Cerebellum (tissue), 5 donors: ENCODE measurements around a stretch of chr17.

GRCh38 chr17:245192-245813 lies 63.9 kb upstream of the DOC2B start:
- PRO-cap, 3 experiments: no peak in any of the 3 experiments
- RAMPAGE, long total RNA: no peak

- PRO-cap, 3 experiments: no peak in any of the 3 experiments
- RAMPAGE, long total RNA: no peak
These were observed 31.5 kb downstream of the RPH3AL start for GRCh38 chr17:320910-321704.

DNA sequence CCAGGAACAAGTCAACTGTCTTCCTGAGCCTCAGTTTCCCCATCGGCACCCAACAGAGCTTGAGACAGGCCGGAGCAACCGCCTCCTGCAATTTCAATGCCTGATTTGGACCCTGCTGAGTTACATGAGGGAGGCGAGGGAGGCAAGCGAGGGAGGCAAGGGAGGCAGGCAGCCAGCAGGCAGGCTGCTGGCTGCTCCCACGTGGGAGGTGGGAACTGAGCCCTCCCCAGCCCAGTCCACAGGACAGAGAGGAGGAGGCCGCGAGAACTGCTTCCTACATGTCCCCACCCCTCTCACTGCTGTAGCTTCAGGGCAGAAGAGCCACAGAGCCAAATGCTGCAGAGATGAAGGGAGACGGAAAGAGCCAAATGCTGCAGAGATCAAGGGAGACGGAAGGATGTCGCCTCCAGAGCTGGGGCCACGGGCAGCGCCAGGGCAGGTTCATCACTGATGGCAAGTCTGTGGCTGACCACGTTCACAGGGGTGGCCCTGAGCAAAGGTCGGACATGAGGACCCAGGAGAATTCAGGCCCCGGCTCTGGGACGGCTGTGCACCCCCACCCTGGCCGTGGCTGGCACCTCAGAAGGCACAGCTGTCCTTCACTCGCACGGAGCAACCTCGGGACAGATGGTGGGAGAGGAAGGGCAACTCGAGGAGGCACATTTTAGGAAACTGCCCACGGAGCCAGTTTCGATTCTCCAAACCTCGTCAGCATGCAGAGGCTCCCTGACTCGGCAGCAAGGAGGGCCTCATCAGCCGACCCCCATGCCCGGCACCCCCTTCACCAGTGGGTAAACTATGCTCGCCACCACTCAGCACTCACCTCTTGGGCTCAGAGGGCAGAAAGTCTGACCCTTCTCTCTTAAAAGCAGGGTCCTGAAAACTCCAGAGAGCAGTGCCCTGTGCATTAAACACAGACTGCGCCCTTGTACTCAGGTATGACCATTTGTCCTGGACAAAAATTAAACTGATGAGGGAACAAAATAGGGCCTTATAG lies 21.4 kb downstream of the RPH3AL start:
- PRO-cap, 3 experiments: peak in 3 of 3 experiments; most common plus-strand start position 332 of the sequence (in 2); most common minus-strand start position 107 of the sequence (in 1)
- RAMPAGE, long total RNA: no peak

GRCh38 chr17:333547-334624 lies 18.7 kb downstream of the RPH3AL start:
- PRO-cap, 3 experiments: peak in 3 of 3 experiments; most common plus-strand start chr17:334157 (in 2); most common minus-strand start chr17:334044 (in 2)
- RAMPAGE, long total RNA: no peak

DNA sequence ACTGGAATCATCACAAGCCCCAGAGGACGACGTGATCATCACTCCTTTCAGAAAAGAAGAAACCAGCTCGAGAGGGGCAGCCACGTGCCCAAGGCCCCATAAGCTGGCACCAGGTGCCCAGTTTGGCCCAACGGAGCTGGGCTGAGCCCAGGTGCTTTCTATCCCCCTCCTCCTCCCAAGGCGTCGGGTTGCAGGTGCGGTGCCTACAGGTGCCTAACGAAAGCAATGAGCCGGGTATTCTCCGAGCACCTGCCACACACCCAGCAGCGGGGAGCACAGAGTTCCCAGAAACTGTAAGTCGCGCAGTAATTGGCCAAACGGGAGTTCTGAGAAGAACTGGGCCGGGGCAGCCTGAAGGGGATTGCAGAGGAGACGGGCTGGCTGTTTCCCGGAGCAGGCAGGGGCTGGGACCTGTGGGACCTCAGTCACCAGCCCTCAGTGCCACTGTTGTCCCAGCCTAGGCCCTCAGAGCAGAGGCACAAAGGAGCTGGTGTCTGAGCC lies 13.0 kb downstream of the RPH3AL start:
- PRO-cap, 3 experiments: no peak in any of the 3 experiments
- RAMPAGE, long total RNA: no peak

DNA sequence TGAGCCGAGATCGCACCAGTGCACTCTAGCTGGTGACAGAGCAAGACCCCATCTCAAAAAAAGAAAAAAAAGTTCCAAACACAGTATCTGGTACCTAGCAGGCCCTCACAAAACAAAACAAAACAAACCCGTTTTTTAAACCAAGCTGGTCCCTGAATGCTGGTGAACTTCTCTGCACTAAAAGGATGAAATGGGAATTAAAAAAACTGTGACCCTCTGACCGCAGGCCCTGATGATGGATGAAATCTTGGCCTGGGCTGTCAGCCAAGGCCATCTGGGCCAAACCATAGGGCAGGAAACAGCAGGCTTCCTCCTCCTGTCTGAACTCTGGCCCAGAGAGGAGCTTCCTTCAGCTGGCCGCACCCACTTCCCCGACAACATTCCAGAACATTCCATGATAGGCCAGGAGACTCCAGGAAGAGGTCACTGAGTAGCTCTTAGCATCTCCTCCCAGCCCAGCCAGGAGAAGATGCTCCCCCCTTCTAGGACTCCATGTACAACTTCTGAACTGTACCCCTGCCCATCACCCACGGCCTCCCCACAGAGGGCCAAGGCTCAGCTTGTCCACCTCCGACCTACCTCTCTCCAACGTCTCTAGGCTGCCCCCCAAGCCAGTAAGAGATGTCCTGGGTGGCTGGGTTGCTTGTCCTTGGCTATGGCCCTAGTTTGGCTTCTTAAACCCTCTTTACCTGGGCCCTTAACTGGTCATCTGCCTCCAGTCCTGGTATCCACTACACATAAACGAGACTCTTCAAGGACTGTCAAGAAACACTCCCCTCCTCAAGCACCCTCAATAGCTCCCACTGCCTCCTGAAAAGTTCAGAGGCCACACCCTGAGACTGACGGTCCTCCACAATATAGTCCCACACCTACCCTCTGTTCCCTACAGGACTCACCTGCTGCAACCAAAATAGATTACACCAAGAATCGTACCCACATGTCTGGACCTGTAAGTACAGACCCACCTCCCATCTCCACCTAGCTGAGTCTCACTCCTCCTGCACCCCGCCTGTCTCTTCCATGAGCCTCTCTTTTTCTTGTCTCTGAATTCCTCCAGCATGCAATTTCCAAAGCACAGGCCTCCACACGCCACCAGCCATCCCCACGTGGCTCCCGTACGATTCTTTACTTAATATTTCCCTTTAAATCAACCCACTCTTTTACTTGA lies 1.7 kb downstream of the RPH3AL start:
- PRO-cap, 3 experiments: no peak in any of the 3 experiments
- RAMPAGE, long total RNA: no peak

DNA sequence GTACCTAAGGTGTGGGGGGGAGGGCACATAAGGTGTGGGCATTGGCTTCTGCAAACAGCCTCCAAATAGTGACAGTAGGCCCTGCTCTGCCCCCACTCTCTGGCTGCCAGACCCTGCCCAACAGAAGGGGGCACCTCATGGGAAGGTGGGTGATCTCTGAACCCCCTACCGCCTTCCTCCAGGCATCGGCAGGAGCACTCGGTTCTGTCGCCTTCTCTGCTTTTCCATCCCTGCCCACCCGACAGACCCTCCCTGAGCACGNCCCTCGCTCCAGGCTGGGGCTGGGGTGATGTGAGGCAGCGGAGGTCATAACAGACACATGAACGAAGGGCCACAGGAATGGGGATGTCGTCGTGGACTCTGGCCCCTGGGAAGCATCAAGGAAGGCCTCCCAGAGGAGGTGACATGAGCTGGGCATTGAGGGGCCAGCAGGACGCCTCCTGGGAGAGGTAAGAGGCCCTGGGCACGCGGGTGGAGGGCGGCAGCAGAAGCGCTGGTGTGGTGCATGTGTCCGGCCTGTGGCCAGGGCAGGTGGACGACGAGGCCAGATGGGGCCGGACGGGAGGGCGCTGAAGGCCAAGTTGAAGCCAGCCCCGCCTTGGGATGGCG lies 79.1 kb downstream of the C17orf97 start:
- PRO-cap, 3 experiments: no peak in any of the 3 experiments
- RAMPAGE, long total RNA: no peak

DNA sequence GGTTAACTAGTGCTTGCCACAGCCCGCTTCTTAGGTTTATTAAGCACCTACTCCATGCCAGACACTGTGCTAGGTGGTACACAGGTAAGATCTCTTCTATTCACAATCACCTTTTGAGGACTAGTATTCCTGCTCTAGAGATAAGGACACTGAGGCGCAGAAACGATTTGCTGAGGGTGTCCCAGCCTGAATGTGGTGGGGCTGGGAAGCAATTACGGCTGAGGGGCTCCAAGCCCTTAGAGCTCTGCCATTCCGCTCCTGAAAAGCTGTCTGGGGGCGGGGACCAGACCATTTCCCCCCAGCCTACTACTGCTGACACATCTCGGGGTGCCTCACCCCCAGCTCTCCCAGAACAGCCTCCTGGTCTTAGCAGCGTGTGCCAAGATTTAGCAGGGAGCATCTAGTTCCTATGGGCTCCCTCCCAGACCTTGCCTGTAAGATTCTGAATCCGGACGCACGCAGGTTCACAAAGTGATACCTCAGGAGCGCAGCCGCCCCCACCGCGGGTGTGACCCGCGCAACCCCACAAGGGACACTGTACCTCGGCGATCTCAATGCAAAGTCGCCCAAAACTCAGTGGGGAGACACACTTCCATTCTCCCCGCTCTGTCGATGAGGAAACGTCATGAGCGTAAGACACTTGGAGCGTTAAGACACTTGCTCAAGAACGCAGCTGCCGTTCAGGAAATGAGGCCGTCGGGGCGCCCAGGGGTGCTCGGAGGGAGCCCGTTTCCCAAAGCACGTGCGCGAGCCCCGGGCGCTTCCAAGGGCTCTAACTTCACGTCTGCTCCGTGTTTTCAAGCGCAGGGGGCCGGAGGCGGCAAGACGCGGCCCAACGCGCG lies 733 bp downstream of the GEMIN4 start:
- PRO-cap, 3 experiments: no peak in any of the 3 experiments
- RAMPAGE, long total RNA: no peak

DNA sequence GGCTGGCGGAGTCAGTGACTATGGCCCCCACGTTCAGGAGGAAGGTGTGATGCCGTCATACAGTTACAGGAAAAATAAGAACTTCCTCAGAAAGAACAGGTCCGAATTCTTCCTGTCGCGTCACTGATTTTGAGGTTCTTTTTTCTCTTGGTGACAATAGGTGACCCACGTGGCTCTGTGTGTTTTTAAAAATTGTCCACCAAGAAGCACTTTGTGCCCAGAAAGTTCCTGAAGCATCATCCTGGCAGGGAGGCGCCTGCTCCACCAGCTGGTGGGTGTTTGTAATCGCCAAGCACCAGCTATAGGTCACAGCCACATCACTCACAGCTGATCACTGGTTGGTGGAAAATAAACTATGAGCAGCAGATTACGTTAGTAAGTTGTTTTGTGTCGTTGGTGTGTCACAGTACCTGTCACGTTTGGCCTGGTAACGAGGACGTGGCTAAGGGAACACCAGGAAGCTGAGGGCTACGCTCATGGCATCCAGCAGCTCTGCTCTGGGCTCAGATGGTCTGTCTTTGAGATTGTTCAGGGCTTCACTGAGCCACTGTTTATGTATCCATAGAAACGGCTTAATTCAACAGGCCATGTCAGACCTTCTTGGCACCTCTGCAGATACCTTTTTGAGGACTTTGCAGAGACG lies 10.1 kb downstream of the MRM3 start:
- PRO-cap, 3 experiments: no peak in any of the 3 experiments
- RAMPAGE, long total RNA: no peak

DNA sequence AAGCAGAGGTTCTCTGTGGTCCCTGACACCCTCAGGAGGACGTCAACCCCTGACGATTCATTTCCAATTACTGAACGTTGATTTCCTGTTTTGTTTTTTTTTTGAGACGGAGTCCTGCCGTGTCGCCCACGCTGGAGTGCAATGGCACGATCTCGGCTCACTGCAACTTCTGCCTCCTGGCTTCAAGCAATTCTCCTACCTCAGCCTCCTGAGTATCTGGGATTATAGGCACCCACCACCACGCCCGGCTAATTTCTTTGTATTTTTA lies 65.8 kb downstream of the MRM3 start:
- PRO-cap, 3 experiments: no peak in any of the 3 experiments
- RAMPAGE, long total RNA: no peak

GRCh38 chr17:921019-921532 lies 58.5 kb downstream of the NXN start:
- PRO-cap, 3 experiments: no peak in any of the 3 experiments
- RAMPAGE, long total RNA: no peak

- PRO-cap, 3 experiments: no peak in any of the 3 experiments
- RAMPAGE, long total RNA: no peak
These were observed 69.1 kb downstream of the ABR start for GRCh38 chr17:1110581-1111222.

GRCh38 chr17:1404786-1405145 lies 4.7 kb upstream of the YWHAE start:
- PRO-cap, 3 experiments: no peak in any of the 3 experiments
- RAMPAGE, long total RNA: no peak

DNA sequence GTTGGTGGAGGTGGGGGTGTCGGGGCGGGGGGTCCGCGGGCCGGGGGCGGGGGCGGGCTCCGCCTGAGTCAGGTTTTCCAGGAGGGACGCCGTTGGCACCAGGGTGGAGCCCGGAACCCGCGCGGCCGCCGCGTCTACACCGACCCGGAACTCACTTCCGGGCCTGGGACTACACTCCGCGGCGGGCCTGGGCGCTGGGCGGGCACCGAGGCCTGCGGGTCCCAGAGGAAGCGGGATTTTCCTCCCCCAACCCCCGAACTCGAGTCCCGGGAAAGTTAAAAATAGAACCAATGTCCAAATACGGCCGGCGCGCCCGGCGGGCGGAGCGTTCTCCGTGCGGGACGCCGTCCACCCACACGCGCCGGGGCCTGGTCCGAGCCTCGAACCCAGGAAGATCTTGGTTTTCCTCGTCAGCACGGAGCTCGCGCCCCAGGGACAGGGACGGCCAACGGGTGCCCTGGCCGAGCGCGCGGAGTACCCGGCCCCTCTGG lies 6.5 kb downstream of the MYO1C start:
- PRO-cap, 3 experiments: peak in 2 of 3 experiments; most common plus-strand start position 174 of the sequence (in 2)
- RAMPAGE, long total RNA: no peak

DNA sequence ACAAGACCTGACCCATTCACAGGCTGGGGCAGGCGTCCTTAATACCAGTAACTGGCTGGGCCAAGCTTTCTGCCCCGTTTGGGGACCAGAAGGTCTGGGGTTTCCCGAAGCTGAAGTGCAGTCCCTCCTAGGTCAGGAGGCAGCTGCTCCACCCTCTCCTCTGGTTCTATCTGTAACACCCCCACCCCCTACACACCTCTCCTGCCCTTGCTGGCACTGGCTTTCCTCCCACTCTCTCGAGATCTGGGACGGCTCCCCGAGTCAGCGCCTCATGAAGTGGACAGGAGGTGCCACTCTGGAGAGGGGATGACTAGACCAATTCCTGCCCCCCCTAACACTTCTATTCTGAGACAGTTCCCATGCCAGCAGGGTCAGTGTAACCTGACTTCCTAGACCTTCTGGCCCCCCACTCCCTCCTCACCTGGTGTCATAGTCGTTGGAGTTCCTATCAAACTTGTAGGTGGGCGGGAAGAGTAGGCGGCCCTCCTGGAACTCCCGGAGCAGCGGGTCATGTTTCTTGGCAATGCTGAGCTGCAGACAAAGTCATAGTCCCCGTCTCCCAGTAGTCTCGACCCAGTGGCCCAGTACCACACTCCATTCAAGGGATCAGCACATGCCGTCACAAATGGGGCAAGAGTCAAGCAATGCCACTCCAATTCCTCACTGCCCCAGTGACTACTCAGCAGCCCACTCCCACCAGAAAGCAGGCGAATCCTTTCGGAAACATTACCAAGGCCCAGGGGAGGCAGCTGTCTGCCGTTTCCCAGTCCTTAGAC lies 9.7 kb downstream of the INPP5K start:
- PRO-cap, 3 experiments: no peak in any of the 3 experiments
- RAMPAGE, long total RNA: no peak

DNA sequence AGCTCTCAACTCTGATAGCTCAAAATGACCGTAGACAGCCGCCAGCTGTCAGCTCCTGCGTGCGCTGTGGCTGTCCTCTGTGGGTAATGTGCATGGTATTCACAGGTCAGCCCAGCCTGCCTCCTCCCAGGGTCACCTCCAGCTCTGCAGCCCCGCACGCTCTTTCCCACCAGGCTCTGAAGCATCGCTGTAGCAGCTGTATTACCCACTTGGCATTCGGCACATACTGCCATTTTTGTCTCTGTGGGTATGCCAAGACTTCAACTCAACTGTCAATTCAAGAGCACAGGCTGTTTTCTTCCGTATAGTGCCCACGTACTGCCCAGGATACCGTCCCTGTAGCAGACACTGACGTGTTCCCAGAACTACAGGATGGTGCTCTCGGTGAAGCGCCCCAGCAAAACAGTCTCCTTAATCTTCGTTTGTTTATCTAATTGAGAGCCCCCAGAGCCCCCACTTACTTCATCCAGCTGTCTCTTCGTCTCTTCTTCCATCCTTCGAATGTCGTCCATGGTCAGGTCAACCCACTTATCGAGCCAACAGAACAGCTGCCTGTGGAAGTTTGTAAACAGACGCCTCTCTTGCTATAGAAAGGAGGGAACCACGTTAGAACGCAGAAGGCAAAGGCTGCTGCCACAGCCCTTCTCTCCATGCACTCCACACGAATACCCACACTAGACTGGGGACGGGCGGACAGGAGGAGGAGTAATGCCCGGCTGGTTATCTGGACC lies 17.4 kb upstream of the INPP5K start:
- PRO-cap, 3 experiments: no peak in any of the 3 experiments
- RAMPAGE, long total RNA: no peak

DNA sequence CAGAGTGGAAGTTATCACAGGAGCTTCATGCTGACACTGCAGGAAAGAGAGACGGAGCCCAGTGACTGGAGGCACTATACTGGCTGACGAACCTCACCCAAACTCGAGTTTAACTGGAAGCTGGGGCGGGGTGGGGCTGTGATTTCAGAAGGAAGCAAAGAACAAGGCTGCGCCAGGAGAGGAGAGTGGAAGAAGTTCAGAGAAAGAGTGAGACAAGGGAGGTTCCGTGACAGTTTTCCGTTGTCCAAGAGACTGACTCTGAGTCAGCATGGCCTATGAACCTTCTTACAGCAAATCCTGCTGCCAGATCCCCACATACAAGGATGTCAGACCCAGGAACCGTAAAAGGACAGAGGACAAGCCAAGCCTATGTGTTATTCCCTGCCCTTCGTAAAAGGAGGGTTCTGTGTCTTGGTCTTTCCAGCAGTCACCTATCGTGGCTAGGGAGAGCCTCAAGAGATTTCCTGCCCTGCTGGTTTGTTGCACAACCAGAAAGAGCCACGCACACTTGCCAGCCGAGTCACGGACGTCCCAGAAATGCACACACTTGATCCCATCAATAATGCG lies 5.1 kb downstream of the PITPNA start:
- PRO-cap, 3 experiments: no peak in any of the 3 experiments
- RAMPAGE, long total RNA: no peak

GRCh38 chr17:1558369-1559125 lies 4.0 kb downstream of the PITPNA start:
- PRO-cap, 3 experiments: no peak in any of the 3 experiments
- RAMPAGE, long total RNA: no peak

DNA sequence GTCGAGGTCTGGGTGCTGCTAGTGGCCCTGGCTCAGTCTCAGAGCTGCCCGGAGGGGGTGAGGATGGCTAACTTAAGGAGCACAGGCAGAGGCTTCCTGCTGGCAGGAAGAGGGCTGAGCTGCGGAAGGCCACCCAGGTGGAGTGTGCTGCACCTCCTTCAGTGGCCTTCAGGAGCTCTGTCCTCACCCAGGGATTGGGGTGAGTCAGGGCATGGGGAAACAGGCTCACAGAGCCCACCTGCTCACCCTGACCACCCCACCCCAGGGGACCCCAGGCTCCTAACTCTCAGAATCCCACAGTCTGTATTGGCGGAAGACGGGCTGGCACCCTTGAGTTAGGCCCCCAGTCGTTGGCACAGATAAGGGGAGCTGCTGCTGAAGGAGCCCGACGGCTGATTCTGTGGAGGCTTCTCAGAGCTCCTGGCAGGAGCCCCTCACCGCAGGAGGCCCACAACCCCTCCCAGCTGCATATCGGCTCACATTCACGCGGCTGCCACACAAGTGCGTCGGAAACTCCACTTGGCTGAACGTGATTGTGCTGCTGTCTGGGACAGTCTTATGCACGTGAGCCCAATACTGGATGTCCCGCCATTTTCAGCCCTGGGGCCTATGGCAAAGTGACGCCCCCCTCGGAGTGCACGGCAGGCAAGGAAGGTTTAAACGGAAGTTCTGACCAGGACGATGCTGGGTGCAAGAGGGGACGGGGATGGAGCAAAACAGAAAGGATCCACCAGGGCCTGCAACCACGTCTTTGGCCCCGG lies 8.6 kb upstream of the PITPNA start:
- PRO-cap, 3 experiments: no peak in any of the 3 experiments
- RAMPAGE, long total RNA: no peak

GRCh38 chr17:1654076-1654531 lies 4.4 kb upstream of the RILP start:
- PRO-cap, 3 experiments: no peak in any of the 3 experiments
- RAMPAGE, long total RNA: no peak